Spinal cord (tissue), 3 donors: Measurements from ENCODE around the genes CCDC186, TDRD1 and PNLIPRP3.

DNA sequence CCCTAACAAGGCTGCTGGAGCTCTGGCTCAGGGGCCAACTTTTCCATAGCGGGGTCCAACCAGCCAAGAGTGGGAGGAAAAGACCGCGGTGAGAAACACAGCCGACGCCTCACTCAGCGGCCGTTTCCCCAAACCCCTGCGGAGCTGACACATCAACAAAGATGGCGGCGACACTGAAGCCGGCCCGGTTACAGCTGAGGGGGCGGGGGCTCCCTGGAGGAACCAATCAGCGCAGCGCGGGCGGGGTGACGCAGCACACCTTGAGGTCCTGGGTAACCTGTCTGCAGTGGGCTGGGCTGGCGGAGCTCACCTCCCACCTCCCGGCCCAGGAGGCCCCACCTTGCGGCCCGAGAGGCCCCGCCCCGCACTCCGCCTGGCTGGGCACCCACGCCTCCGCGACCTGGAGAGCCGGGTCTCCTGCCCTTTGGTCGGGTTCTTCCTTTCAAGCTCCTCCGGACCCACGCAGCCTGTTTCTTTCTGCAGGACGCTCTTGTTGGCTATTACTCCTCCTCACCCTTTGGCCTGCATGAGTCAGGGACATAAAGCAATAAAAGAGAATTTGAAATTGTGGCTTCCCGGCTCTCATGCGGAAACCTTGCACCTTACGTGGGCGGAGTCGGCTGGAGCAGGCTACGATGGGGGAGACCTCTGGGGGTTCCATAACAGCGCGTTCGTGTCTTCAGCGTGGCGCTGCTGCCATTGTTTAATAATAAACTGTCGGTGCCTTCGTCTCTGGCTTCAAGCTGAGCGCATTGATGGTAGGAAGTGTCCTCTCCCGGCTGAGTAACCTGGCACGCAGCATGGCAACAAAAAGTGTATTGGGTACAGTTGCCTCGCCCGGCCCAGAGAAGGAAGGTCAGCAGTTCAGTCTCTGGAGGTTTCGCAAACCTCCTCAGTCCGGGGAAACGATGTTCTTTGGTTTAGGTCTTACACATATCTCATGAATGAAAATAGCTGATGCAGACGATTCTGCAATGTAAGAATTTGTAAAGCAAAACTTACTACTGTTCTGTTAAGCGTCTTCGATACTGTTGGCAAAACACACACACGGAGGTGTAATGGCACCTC lies at the start of gene CCDC186:
TSS of gene CCDC186 (minus strand) at position 163 of the 1,068 bp plus-strand sequence.
- PRO-cap = no peak
- RAMPAGE, long total RNA = start-site peak on the minus strand centred at position 136 of the sequence, 43 bp wide, 196 and 152 reads in 2 replicates

DNA sequence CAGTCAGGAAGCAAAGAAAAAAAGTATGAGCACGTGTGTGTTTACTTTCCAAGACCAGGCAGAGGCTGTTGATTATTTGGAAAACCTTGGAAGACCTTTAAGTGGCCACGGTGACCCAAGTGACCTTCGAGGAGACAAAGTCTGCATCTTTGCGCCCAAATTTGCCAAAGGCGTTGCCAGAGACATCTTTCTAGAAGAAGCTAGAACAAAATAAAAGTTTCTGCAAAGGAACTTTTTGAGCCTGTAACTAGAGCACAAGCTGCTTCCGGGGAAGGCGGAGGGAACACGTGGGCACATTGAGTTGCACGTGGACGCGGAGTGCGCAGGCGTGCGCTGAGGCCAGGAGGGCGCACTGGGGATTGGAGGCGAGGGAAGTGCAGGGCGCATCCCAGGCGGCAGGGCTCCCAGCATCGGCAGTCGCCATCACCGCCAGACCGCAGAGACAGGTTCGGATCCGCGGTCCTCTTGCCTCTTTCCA lies at the start of gene TDRD1:
TSS of gene TDRD1 (plus strand) at position 416 of the 478 bp plus-strand sequence.
- PRO-cap = no peak
- RAMPAGE, long total RNA = no peak

GRCh38 chr10:114334351-114334684 lies 70.0 kb downstream of the AFAP1L2 start:
- PRO-cap = no peak
- RAMPAGE, long total RNA = no peak

DNA sequence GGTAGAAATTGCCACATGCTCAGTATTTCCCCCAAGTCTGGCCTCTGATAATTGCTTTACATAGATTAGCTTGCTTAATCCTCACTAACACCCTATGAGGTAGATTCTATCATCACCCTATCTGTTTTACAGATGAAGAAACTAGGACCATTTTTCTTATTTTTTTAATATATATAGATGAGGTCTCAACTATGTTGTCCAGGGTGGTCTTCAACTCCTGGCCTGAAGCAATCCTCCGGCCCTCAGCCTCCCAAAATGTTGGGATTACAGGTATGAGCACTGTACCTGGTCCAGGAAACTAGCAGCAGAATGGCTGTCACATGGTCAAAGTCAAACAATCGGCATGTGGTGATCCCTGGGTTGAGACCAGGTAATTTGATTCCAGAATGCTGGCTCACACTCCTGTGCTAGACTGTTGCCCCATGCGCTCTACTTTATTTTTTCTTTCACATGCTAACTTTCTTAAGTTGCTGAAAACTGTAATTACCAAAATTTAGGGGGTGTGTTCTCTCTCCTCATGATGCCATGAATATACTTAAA lies 67.9 kb upstream of the AFAP1L2 start:
- PRO-cap = no peak
- RAMPAGE, long total RNA = no peak

DNA sequence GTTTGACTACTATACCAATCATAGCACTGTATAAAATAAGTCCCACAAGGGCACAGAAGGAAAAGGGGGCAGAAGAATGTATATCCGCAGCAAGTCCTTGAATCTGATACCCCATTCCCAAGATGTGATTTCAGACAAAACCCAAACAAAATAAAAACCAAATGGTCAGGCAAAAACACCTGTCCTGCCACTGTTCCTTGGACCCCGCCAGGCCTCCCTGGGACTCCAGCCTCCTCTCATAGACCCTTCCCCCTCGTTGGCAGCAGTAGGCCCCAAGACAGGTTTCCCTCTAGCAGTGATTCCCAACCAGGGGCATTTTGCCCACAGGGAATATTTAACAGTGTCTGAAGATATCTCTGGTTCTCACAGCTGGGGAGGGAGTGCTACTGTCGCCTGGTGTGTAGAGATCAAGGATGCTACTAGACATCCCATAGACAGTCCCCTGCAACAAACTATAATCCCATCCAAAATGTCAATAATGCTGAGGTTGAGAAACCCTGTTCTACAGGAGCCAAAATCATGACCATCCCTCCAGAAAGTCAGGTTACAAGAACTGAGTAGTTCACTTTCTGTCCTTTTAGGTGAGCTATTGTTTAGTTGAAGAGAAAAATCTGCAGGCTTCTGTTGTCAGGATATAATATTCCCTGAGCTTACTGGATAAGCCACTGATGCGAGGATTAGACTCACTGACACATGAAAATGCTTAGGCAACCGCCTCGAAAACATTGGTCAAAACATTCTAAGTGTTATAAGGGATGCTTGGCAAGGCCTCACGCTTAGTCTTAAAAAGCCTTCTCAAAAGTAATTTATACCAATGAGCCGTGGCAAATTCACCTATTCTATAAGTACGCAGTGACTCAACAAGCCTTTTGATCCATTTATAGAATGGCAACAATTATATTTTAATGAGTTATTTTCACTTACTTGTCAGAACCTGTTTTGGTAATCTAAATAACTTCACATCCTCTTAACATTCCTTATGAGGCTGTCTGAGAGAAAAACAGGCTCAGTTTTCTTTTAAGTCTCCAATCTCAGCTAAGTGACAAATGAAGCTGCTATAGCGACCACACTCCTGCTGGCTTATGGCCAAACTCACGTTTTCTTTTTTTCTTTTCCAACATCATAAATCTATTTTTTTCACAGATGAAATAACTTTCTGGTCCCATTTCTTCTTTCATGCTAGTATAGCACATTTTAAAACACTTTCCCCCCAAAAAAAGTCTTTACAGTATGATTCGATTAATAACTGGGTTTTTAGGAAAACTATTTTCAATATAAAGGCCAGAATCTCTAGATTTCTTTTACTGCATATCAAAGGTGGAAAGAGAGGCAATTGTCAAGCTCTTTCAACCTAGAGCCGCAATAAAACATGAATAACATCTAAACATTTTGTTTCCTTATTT lies 120.9 kb upstream of the AFAP1L2 start:
- PRO-cap = no peak
- RAMPAGE, long total RNA = no peak

DNA sequence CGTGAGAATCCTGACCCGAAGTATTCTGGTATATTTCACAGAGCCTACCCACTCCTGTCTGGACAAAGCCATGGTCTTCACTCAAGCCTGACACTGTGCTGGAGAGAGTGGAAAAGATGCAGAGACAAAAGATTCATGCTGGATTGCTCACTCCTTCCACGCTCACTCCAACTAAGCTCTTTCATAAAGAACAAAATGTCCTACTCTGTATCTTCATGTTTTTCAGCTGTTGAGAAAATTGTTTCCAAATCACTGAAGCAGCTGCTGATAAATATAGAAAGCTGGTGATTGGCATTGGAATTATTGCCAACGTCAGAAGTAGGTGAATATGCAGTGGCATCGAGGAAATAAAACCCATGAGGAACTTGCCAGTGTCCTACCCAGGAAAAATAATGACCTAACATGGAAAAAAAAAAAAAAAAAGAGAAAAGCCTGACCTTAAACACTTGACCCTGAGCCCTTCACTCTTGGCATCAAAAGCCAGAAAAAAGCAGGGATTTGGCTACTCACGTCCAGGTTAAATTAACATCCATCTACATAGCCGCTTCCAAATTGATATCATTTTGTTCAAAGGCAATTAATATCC lies 105.9 kb downstream of the ABLIM1 start:
- PRO-cap = no peak
- RAMPAGE, long total RNA = no peak

- PRO-cap = no peak
- RAMPAGE, long total RNA = no peak
These were observed 9.7 kb downstream of the ABLIM1 start for GRCh38 chr10:114648209-114648894.

GRCh38 chr10:114661091-114661948 lies 3.2 kb upstream of the ABLIM1 start:
- PRO-cap = no peak
- RAMPAGE, long total RNA = no peak

DNA sequence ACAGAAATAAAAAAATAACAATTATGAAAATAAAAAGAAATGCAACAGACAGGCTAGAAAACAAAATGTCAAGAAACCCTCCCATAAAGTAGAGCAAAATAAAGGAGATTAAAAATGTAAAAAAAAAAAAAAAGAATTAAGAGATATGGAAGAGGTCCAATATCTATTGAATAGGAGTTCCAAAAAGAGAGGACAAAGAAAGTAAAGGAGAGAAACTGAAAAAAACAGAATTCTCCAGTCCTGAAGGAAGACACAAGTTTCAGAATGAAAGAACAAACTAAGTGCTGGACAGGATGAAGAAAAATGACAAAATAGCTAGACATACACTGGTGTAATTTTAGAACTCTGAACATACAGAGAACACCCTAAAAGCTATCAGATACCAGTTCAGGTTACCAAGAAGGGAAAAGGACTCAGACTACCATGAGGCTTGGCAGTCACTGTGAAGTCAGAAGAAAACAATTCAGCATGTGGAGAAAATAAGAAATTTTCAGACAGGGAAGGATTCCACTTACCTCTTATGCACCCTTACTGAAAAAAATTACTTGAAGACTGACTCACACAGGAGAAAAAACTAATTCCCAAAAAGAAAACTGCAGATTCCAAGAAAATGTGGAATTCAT lies 40.3 kb upstream of the ABLIM1 start:
- PRO-cap = no peak
- RAMPAGE, long total RNA = no peak

- PRO-cap = no peak
- RAMPAGE, long total RNA = no peak
These were observed 54.4 kb upstream of the FHIP2A start for GRCh38 chr10:114767158-114767573.

DNA sequence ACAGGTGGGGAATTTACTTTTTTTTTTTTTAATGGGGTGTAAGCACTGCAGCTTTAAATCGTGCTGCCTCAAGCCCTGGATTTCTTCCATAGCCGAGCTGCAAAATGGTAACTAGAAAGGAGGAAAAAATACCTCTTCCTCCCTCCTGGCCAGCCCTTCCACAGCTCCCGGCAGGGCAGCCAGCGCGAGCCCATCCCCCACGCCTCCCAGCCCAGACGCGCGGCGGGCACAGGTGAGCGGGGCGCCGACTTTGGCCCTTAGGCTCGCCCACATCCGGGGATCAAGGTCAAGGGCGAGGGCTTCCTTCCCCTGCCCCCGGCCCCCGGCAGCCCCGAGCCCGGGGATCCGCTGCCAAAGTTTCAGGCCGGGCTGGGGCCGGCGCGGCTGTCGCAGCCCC lies 54.0 kb upstream of the FHIP2A start:
- PRO-cap = no peak
- RAMPAGE, long total RNA = no peak

- PRO-cap = no peak
- RAMPAGE, long total RNA = no peak
These were observed 41.9 kb upstream of the FHIP2A start for GRCh38 chr10:114779689-114780171.

DNA sequence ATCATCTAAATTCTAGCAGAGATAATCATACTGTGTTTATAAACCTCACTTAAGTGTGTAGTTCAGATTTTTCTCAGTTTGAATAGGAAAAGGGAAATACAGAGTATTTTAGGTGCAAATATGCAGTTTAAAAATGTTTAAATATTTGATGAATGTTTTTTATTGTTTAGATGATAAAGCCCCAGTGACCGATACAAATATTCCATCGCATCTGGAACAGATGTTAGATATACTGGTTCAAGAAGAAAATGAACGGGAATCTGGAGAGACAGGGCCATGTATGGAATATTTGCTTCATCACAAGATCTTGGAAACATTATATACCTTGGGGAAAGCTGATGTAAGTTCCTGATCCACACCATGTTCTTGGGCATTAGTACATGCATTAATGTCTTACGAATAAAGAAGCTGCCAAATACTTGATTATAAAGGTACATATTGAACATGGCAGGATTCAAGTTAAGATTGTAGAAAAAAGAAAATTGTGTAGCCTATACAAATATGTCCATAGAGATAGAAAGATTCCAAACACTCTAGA lies 11.6 kb downstream of the FHIP2A start:
- PRO-cap = no peak
- RAMPAGE, long total RNA = no peak

DNA sequence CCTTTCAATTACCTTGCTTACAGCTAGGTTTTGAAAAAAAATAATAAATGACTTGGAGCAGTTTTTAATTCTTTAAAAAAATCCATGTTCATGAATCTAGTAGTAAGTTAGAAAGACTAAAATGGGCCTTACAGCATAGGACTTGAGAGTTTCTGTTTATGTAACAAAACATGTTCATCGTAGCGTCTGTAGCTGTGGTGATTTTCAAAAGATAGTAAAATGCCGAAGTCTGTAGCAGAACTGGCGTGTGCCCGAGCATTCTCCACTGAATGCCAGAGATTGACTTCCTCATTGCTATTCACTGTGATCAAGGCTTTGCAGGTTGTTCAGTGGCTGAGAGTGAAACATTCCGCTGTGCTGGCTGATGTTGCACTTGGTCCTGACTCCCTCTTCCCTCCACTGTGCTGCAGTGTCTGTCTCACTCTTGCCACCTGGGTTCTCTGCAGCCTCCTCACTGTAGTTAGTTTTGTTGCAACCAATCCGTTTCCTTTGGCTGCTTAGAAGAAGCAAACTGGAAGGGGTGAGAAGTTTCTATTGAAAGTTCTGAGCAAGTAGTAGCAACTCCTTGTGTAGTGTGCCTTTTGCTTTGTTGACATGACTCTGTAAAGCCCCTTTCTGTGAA lies 37.6 kb downstream of the FHIP2A start:
- PRO-cap = no peak
- RAMPAGE, long total RNA = no peak

GRCh38 chr10:114864226-114864791 lies 42.7 kb downstream of the FHIP2A start:
- PRO-cap = no peak
- RAMPAGE, long total RNA = no peak

DNA sequence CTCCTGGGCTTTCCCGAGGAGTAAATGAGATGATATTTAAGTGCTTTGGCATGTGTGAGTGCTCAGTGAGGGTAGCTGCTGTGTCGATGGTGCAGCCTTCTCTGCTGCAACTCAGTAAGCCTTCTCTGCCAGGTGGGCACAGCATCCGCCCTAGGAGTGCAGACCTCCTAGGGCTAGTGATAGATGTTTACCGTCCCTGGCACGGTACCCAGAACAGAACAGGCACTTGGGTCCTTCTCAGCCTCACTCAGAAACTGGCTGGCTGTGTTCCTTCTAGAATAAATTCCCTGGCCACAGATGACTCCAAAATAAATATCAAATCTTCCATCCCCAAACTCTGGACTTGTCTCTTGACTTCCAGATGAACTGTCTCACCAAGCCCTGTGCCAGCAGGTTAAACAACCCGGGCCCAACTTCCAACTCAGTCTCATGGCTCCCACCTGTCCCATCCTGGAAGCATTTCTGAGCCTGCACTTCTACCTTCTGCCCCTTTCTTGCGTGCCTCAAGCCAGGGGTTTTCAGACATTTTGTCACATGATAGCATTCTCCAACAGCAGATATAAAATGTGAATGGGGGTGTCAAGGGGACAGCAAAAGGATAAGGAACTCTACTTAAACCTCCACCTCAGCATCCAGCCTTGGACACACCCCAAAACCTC lies 227.1 kb downstream of the GFRA1 start:
- PRO-cap = no peak
- RAMPAGE, long total RNA = no peak

- PRO-cap = no peak
- RAMPAGE, long total RNA = no peak
These were observed 79.1 kb downstream of the GFRA1 start for GRCh38 chr10:116193981-116194268.

GRCh38 chr10:116271837-116272488 lies 1.0 kb downstream of the GFRA1 start:
- PRO-cap = no peak
- RAMPAGE, long total RNA = no peak

DNA sequence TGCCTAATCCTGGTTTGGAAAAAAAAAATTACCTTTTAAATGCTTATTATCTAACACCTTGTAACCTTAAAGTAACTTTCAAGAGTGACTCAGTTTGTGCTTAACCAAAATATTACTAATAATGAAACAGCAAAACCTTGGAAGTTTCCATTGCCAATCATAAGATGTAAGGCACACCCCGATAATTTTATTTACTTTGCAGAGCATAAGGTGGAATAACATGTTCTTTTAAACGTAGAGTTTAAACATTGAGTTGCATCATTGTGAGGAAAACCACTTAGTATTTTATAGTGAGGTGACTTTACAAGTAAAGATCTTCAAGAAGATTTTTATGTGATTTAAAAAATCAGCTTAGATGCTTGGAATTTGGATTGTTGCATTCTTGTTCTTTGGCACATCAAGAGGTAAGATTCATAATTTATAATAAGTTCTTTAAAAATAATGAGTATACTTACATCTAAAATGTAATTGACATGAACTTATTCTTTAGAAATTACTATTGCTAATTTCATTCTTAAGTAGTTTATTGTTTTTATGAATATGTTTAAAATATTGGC lies at the start of gene PNLIPRP3:
TSS of gene PNLIPRP3 (plus strand) at position 190 of the 557 bp plus-strand sequence.
- PRO-cap = no peak
- RAMPAGE, long total RNA = no peak

- PRO-cap = no peak
- RAMPAGE, long total RNA = no peak
These were observed 18.1 kb downstream of the PNLIPRP1 start for GRCh38 chr10:116608954-116609254.